ENCODE results near the genes DPYSL5, EIF2B4 and CCDC121.

- RRBS, 2 experiments, result no CpG with 5 or more reads among the region's 3 CpGs
Measured at GRCh38 chr2:26771281-26771948, 7.3 kb downstream of the SLC35F6 start.

- RRBS, 2 experiments, result no CpG with 5 or more reads among the region's 20 CpGs
Measured at GRCh38 chr2:26782428-26783739, 3.0 kb upstream of the CENPA start.

GRCh38 chr2:26847273-26848303 lies at the start of gene DPYSL5:
TSS of gene DPYSL5 (plus strand) at chr2:26848132.
- RRBS, 2 experiments, result under 1 to 2% methylated on average over 41 to 51 of the region's 109 CpGs

GRCh38 chr2:26969136-26969728 lies 1.2 kb upstream of the MAPRE3 start:
- RRBS, 2 experiments, result no CpG with 5 or more reads among the region's 6 CpGs

GRCh38 chr2:27018124-27018551 lies 14.6 kb upstream of the TMEM214 start:
- RRBS, 2 experiments, result no CpG with 5 or more reads among the region's 3 CpGs

- RRBS, 2 experiments, result no CpG with 5 or more reads among the region's 3 CpGs
Measured at GRCh38 chr2:27058519-27058718, 7.0 kb downstream of the AGBL5 start.

DNA sequence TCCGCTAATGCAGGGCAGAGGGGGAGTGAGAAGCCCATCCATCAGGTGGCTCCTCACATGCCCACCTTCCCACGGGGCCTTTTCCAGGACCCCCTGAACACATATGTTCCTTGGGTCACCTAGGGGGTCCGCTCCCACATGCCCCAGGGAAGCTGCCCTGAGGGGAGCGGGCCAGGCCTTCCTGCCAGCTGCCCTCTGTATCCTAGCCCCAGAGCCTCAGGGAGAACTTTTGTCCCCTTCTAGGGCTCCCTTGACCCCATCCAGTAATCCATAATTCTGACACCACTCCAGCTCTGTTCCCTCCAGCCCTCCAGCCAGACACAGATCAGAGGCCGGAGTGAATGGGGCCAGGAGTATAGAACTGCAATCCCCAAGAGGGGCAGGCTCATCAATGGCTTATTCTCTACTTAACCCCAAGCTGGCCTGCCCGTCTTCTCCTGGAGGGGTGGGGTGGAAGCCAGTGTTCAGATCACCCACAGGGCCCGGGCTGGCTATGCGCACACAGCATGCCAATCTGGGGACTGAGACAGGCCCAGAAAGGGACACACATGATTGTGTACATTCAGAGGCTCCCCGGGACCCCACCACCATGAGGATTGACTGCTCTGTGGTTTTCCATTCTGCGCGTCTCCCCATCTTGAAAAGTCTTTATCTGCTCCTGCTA lies 1.0 kb downstream of the EMILIN1 start:
- RRBS, 2 experiments, result 83 to 93% methylated on average over 3 of the region's 11 CpGs

GRCh38 chr2:27096985-27097532 lies 10.5 kb downstream of the KHK start:
- RRBS, 2 experiments, result 71 to 92% methylated on average over 3 of the region's 10 CpGs

GRCh38 chr2:27177683-27178465 lies 29.1 kb downstream of the TCF23 start:
- RRBS, 2 experiments, result no CpG with 5 or more reads among the region's 11 CpGs

DNA sequence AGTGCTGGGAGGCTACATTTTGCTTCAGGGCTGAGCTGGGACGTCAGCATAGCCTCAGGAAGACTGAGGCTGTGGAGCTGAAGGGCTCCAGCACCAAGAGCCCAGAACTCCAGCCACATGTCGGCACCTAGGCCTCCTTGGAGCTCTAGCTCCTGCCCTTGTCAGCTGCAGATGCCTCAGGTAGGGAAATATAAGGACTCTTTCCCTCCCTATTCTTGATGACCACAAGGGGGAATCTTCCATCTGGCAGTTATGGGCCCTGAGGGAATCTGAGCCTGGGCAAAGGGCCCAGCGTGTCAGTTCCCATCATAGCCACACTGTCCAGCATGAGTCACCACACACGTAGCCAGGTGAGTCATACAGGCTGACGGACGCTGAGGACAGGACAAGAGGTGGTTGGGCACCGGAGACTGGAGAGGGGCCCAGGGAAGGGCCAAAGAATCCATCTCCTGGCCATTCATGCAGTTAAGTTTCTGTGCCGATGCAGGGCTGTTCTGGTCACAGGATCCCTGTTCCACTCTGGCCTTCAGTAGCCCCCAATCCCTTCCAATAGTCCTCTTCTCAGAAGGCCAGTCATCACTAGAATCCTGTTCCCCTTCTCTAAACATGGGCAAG lies 1.9 kb downstream of the MPV17 start:
- RRBS, 2 experiments, result no CpG with 5 or more reads among the region's 8 CpGs

DNA sequence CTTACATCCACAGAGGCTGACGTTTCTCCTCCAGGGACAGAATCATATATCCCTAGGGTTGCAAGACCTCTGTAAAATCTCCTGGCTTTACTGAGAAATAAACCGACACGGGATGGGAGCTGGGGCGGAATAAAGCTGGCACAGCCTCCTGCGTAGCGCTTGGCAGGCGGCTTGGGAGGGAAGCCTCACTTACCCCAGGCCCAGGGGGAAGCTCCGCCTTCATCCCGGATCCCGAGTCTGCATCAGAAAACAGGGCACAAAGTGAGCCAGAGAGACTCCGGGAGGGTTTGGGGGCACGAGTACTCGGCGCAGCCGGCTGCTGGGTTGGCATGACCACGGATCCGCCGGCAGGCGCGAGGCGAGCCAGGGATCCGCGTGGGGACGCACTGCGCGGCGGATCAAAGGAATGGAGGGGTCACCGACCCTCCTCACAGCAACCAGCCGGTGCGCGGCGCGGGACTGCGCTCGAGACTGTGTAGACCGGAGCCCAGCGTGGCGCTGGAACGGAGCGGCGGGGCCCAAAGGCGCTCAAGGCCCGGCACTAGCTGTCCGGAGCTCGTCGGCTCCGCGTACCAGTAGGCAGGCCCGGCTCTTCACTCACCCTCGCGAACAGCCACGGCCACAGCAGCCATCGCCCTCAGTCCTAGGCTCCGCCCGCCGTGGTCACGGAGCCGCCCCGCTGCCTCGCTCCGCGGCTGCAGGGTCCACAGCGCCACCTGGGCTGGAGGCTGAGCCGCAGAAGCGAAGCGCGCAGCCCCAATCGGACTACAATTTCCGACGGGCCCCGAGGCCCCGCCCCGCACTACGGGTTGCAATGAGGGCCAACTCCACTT lies at the start of gene EIF2B4:
Gene EIF2B4, minus strand, starts transcription at position 656 of the 833 bp plus-strand sequence.
- RRBS, 2 experiments, result under 1 to 3% methylated on average over 29 to 31 of the region's 74 CpGs

DNA sequence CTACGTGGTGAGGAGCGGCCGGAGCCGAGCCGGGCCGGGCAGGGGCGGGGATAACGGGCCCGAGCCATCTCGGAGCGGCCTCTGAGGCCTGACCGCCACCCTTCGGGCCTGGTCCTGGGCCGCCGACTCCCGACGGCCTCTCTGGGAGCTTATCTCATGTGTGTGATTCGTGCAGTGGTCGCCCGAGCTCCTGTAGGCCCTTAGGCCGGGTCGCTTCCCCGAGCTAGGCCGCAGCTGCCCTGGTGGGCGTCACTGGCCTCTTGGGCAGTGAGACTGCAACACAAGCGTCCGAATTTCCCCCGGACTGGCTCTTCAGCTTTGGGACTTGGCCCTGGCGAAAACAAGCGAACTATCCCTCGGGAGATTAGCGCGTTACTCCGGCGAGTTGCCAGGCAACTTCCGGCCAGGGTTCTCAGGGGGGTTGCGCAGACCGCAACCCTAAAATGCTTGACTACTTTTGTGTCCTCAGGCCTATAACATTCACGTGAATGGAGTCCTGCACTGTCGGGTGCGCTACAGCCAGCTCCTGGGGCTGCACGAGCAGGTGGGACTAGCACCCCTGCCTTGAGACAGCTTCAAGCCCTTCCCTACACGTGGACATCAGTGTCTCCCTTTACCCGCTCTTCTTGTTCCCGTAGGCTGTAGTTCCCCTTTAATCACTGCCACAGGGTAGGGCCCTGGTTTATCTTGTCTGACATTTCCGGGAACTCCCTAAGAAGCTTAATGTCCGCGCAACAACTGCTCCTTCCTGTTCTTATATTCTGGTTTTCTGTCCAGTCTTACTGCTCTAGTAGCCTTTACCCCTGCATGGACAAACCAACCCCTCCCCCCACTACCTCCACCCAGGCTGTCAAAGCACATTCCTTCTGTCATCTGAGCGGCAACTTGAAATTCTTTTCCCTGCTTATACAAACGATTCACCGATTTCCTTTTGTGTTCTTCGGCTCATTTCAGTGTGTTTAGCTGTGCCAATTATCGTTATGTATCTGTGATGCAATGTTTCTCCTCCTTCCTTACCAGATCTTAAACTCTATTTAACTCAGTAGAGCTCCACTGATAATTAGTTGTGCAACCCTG lies 722 bp downstream of the SNX17 start:
- RRBS, 2 experiments, result 2% methylated on average over 12 to 15 of the region's 53 CpGs

GRCh38 chr2:27445927-27446538 lies 3.9 kb downstream of the KRTCAP3 start:
- RRBS, 2 experiments, result no CpG with 5 or more reads among the region's 5 CpGs

DNA sequence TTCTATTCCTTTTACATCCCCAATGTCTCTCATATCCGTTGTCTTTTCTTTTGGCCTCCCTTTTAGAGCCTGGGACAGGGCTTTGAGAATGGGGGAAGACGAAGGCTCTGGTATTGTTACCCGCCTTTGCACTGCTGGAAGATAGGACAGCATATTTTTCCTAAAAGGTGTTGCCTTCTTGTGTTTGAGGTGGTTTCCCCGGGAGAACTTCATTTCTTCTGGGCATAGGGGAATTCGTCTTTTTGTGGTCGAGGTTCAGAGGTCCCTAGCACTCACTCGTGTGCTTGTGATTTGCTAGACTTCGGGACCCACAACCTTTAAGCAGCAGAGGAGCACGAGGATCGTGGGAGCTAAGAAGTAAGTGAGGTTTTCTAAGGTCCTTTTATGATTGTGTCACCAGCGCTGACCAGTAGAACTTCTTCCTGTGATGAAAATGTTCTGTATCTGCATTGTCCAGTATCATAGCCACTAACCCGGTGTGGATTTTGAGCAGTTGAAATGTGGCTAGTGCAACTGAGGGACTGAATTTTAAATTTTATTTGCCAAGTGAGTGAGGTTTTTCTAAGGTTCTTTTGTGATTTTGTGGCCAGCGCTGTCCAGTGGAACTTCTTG lies 624 bp downstream of the ZNF512 start:
- RRBS, 2 experiments, result no CpG with 5 or more reads among the region's 13 CpGs

- RRBS, 2 experiments, result 1 to 3% methylated on average over 3 of the region's 43 CpGs
Measured at GRCh38 chr2:27628328-27629148, at the start of gene CCDC121. TSS of gene CCDC121 (minus strand) at chr2:27629012.

DNA sequence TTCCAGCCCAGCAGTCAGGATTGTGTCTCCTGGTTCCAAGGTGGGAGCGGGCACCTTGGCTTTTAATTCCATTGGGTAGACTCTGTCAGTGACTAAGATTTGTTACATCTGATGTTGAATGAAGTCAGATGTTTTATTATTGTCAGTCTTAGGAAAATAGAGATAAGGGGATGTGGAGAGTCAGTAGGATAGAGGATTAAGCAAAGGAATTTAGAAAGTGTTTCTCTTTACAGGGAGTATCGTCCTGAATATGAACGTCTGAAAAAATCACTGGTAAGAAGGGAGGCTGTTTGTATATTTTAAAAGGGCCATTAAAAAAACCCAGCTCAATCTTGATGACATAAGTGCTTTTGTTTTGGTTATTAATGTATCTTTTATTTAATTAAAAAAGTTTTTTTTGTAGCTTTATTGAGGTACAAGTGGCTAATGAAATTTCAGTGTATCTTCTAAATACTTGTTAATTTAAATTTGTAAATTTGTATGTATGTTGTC lies 12.2 kb downstream of the GPN1 start:
- RRBS, 2 experiments, result no CpG with 5 or more reads among the region's 3 CpGs

DNA sequence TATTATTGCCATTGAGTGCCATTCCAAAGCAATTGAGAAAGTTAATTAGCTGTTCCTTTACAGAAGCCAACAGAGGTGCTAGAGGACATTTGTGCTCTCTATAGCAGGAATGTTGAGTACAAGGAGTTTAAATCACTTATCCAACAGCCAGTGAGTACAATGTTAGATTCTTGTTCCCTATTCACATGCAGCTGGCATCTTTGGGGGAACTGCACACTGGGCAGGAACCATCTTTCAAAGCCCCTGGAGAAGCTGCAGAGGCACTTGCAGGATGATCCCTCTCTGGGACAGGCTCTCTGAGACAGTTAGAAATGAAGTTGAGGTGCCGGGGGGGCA lies 9.3 kb upstream of the MRPL33 start:
- RRBS, 2 experiments, result no CpG with 5 or more reads among the region's 1 CpG

DNA sequence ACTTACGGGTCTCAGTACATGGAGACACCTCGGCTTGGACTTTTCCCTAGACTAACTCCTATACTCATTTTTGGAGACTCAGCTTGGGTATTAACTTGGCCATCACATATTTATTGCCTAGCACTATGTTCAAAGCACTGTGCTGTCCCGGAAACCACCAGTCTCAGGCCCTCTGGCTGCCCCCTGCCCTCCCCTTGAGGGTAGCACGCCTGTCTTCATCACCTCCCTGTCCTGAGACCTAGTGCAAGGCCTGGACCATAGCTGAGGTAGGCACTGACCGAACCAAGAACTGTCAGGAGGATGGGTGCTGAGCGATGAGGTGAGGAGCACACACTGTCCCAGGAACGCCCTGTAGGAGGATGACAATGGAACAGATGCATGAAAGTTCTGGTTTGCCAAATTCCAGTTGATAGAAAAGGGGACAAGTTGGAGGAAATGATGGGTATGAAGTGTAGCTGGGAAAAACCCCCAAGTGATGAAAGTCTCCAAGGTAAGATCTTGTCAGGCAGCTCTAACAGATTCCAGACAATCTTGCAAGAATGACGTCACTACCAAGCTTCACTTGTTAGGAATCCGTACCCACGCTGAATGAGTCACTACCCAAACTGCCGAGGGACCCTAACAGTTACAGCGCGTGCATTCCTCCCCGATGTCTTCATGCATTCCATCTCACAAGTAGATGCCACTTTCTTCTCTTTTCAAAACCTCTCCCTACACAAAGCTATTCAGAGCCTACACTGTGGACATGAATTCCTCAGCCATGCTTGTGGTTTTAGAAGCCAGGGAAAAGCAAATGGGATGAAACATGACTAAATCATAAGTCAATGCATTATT lies 27.5 kb downstream of the MRPL33 start:
- RRBS, 2 experiments, result no CpG with 5 or more reads among the region's 14 CpGs

- RRBS, 2 experiments, result no CpG with 5 or more reads among the region's 4 CpGs
Measured at GRCh38 chr2:28102253-28103028, 211.9 kb downstream of the BABAM2 start.

GRCh38 chr2:28333623-28334250 lies 58.9 kb upstream of the FOSL2 start:
- RRBS, 2 experiments, result no CpG with 5 or more reads among the region's 9 CpGs